Gastrocnemius medialis (tissue), 3 donors: ENCODE measurements around the genes SGPP2 and SCG2.

DNA sequence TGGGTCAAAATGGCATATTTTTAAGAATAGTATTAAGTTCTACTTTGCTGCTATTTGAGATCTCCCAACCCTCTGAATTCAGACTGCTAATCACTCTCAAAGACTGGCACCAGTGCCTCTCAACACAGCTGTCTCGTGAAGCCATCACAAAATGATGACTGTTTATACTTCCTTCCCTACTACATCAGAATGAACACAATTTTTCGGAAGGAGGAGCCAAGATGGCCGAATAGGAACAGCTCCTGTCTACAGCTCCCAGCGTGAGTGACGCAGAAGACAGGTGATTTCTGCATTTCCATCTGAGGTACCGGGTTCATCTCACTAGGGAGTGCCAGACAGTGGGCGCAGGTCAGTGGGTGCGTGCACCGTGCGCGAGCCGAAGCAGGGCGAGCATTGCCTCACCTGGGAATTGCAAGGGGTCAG lies 314.4 kb downstream of the PAX3 start:
- PRO-cap: no peak
- RAMPAGE, long total RNA, 3 experiments: no peak in any of the 3 experiments

GRCh38 chr2:222305609-222306484 lies 7.0 kb upstream of the PAX3 start:
- PRO-cap: bidirectional peak, plus-strand start at chr2:222305972, minus-strand start at chr2:222305887
- RAMPAGE, long total RNA, 3 experiments: no peak in any of the 3 experiments

- PRO-cap: no peak
- RAMPAGE, long total RNA, 3 experiments: no peak in any of the 3 experiments
These were observed 943 bp upstream of the SGPP2 start for GRCh38 chr2:222423405-222423795.

GRCh38 chr2:222423796-222424765 lies at the start of gene SGPP2:
SGPP2 (plus strand) TSS chr2:222424543.
- PRO-cap: no peak
- RAMPAGE, long total RNA, 3 experiments: no peak in any of the 3 experiments

GRCh38 chr2:222424766-222425906 lies 793 bp downstream of the SGPP2 start:
- PRO-cap: no peak
- RAMPAGE, long total RNA, 3 experiments: no peak in any of the 3 experiments

- PRO-cap: no peak
- RAMPAGE, long total RNA, 3 experiments: no peak in any of the 3 experiments
These were observed 9.1 kb downstream of the SGPP2 start for GRCh38 chr2:222433324-222433906.

GRCh38 chr2:222806042-222806506 lies 54.8 kb upstream of the ACSL3 start:
- PRO-cap: no peak
- RAMPAGE, long total RNA, 3 experiments: no peak in any of the 3 experiments

DNA sequence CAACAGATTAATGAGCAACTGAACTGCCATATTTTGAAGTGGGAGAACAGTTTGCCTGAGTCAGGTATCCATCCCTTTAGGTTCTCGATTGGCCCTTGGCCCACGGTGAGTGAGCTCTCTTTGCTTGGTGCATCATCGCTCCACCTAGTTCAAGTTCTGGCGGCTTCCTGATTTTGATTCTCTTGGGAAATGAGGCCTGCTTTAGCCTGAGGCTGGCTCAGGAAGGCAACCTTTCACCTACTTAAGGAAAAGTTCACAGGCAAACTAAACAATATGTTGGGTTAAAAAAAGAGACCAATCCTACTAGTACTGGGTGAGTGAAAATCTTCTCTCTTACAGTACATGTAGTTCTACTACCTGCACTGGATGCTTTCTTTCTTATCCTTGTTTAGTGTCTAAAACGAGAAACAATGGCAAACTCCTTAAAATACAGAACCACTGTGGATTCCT lies 935 bp upstream of the ACSL3 start:
- PRO-cap: no peak
- RAMPAGE, long total RNA, 3 experiments: no peak in any of the 3 experiments

- PRO-cap: no peak
- RAMPAGE, long total RNA, 3 experiments: no peak in any of the 3 experiments
These were observed 28.5 kb downstream of the ACSL3 start for GRCh38 chr2:222889037-222889950.

DNA sequence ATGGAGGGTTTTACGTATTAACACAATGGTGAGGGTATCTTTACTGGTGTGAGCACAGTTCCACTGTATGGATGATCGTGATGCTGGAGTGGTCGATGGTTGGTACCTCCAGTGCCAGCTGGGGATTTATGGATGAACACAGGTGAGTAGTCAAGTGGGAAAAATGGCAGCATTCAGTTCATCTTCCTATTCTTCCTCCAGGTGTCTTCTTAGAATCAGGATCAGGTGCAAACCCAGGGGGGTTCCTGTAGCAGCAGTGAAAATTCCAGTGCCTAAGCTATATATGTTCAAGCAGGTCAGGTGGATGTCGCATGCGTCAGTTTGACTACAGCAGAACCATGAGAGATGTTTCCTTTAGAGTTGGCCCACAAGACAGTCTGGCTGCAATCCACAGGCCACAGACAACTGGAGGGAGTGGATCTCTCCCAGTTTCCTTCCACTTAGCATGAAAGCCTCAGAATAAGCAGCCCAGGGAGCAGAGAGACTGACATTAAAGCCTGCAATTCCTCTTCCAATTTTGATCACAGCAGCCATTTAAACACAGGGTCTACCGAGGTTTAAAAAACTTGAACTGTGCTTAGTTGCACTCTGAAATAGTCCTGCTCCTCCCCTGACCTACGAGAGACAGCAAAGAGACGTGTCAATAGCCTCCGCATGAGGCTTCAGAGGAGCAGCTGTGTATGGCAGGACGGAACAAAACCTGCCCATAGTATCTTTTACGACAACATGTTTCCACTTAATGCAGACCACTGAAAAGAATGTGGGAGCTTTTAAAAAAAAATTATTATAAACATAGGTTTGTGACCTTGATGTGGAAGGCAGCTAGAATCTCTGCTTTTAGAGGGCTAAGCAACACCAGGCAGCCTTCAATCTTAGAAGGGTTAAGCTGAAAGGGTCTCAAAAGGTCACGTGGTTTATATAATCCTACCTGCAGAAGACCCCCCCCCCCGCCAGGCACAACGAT lies 997 bp upstream of the KCNE4 start:
- PRO-cap: unidirectional peak, plus-strand start at position 457 of the sequence; unidirectional peak, plus-strand start at position 653 of the sequence
- RAMPAGE, long total RNA, 3 experiments: no peak in any of the 3 experiments

DNA sequence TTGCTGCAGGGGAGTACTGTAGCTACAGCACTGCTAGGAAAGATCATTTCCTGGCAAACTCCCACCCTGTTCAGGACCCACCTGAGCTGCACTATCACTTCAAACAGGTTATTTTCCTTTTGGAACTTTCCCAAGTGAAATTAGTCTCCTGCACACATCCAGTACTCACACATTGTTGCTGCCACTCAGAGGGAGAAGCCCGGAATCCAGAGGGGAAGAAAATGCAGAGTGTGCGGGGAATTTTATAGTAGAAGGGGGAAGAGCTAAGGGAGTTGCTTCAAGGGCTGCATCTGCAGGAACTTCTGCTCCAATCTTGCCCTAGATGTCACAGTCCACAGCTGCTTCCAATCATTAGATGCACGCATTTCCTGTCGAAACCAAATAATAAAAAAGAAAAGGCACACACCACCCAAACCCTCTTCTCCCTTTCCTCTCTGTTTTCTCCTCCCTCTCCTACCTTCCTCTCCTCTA lies 71.8 kb downstream of the KCNE4 start:
- PRO-cap: no peak
- RAMPAGE, long total RNA, 3 experiments: no peak in any of the 3 experiments

GRCh38 chr2:223602051-223602557 lies at the start of gene SCG2:
SCG2 (minus strand) TSS chr2:223602361.
- PRO-cap: no peak
- RAMPAGE, long total RNA, 3 experiments: no peak in any of the 3 experiments

GRCh38 chr2:223949264-223949989 lies 4.3 kb upstream of the WDFY1 start:
- PRO-cap: no peak
- RAMPAGE, long total RNA, 3 experiments: no peak in any of the 3 experiments

- PRO-cap: no peak
- RAMPAGE, long total RNA, 3 experiments: no peak in any of the 3 experiments
These were observed 25.2 kb downstream of the MRPL44 start for GRCh38 chr2:223982374-223983052.

- PRO-cap: no peak
- RAMPAGE, long total RNA, 3 experiments: no peak in any of the 3 experiments
These were observed 160.2 kb downstream of the FAM124B start for GRCh38 chr2:224241781-224242021.

GRCh38 chr2:224449521-224449815 lies 47.6 kb upstream of the FAM124B start:
- PRO-cap: no peak
- RAMPAGE, long total RNA, 3 experiments: no peak in any of the 3 experiments

- PRO-cap: no peak
- RAMPAGE, long total RNA, 3 experiments: no peak in any of the 3 experiments
These were observed 31.0 kb downstream of the CUL3 start for GRCh38 chr2:224553939-224554835.

DNA sequence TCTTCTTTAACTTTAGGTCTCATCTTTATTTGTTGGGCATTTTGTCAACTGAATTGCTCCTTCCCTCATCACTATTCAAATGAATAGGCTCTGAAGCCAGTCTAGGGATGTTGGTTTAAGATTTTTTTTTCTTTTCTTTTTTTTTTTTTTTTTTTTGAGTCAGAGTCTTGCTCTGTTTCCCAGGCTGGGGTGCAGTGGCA lies 98.7 kb downstream of the DOCK10 start:
- PRO-cap: no peak
- RAMPAGE, long total RNA, 3 experiments: no peak in any of the 3 experiments

DNA sequence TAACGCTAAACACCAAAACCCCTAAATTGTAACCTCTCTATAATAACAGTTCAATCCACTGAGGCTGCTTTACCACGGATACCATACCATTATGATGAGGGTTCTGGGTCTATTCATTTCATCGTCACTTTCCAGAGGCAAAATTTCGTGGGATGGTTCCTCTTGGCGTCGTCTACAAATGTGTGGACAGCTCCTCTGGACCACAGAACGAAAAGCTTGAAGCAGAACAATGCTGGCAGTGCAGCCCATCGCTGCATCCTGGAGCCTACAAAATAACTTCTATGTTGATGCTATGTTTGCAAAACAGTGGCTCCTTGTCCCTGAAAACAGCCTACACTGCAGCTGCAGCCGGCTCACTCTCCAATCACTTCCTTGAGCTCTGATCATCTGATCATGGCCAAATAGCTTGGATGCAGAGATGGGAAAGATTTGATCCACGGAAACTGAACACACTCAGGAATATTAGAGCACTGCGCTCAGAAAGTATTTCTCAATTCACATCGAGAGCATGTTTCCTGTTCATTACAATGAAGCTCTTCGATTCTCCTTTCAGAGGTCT lies 60.1 kb downstream of the DOCK10 start:
- PRO-cap: no peak
- RAMPAGE, long total RNA, 3 experiments: no peak in any of the 3 experiments

DNA sequence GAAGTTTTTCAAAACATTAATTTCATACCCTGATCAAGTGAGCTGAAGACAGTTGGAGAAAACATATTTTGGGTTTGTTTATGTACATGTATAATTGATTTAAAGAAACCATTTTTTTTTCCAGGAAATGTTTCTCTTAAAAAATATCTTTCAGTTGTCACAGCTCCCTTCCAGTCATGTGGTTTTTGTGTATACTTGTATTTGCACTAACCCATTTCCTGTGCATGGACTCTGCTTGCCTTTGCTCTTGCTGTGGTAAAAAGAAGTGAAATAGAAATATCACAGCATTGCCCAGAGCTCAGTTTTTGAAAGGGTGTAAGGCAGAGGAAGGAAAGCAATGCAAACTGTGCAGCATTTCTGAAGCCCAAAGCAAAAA lies 10.4 kb upstream of the DOCK10 start:
- PRO-cap: no peak
- RAMPAGE, long total RNA, 3 experiments: no peak in any of the 3 experiments